Foreskin fibroblast (primary cell): ENCODE results near the genes PRAMEF13 and PRAMEF14.

DNA sequence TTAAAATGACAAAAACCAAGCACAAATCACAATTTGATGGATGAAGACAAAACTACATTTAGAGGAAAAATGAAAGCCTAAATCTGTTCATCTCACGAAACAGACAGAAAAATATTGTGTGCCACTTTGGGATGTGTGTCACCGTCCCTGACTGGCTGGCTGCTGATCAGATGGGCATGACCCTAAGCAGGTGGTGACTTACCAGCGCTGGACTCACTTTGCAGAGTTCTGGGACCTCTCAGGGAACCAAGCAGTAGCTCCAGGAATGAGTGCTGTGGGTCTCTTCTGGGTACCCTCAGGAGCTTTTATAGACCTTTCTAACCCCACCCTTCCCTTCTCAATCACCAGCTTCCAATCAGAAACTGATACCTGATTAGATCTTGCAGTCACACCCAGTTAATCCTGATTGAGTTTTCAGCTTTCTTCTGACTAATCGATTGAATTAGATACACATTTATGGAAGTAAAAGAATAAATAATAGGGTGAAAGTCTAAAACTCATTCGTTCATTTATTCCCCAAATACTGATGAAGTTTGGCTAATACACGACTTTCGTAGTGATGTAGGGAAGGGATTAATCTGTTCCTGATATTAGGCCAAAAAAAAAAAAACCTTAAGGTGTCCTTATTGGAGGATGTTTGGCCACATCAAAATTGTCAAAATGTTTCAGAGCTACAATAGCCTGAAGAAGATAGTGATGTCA, at the start of gene PRAMEF13:
TSS of gene PRAMEF13 (minus strand) at position 280 of the 702 bp plus-strand sequence.
- RRBS: no CpG with 5 or more reads among the region's 7 CpGs

GRCh38 chr1:13346849-13347372, at the start of gene PRAMEF14:
Gene PRAMEF14, minus strand, starts transcription at chr1:13347134.
- RRBS: no CpG with 5 or more reads among the region's 7 CpGs

- RRBS: no CpG with 5 or more reads among the region's 7 CpGs
Observed at GRCh38 chr1:13450156-13450585, 39.9 kb downstream of the PRAMEF20 start.

DNA sequence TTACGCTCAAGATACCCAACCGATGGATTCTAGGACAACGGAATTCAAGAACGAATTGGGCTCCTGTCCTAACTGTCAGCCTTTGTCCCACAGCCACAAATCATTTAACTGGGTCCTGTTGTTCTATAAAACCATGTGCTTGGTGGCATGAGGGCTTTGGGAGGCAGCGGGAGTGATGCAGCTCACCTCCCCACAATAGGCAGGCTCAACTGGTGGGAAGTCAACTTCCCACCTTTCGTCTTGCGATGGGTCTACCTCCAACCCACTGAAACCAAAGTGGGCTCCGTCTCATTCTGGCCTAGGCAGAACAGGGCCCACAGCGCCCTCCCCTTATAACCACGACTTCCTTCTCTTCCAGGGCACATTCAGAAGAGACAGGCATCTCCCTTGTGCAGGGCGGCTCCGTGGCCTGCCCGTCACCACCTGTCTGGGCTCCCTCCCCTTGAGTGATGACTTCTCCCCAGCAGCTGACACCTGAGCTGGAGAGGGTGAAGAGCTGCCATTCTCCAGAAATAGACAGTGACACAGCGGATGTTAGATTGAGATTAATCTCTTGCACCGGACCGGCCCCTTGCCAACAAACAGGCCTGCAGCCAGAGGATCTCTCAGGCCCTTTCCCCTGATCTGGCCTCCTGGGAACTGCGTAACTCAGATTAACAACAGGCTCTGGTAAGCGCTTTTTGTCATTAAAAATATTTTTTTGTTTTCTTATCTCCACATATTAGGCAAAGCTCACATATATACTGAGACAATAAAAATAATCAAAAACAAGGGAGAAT, 26.4 kb downstream of the LRRC38 start:
- RRBS: no CpG with 5 or more reads among the region's 18 CpGs

GRCh38 chr1:13512765-13513557, 842 bp downstream of the LRRC38 start:
- RRBS: 5% methylated on average over 10 of the region's 62 CpGs

DNA sequence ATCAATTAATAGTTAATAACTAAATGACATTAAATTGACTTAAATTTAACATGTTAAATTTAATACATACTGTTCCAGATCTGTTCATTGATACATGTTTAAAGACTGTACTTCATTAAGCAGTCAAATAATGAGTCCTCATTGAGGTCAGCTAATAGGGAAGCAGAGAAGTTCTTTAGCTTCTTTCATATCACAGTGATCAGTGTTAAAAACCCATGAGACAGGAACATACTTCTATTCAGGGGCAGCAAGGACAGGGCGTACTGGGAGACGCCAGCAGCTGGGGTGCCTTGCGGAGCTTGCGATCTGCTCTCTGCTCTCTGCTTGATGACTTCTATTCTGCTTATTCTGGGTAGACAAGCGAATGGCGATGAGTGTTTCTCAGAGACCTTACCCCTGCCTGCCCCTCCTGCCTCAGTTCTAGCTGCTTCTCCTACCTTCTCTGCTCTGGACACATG, 26.7 kb downstream of the PRDM2 start:
- RRBS: no CpG with 5 or more reads among the region's 6 CpGs

DNA sequence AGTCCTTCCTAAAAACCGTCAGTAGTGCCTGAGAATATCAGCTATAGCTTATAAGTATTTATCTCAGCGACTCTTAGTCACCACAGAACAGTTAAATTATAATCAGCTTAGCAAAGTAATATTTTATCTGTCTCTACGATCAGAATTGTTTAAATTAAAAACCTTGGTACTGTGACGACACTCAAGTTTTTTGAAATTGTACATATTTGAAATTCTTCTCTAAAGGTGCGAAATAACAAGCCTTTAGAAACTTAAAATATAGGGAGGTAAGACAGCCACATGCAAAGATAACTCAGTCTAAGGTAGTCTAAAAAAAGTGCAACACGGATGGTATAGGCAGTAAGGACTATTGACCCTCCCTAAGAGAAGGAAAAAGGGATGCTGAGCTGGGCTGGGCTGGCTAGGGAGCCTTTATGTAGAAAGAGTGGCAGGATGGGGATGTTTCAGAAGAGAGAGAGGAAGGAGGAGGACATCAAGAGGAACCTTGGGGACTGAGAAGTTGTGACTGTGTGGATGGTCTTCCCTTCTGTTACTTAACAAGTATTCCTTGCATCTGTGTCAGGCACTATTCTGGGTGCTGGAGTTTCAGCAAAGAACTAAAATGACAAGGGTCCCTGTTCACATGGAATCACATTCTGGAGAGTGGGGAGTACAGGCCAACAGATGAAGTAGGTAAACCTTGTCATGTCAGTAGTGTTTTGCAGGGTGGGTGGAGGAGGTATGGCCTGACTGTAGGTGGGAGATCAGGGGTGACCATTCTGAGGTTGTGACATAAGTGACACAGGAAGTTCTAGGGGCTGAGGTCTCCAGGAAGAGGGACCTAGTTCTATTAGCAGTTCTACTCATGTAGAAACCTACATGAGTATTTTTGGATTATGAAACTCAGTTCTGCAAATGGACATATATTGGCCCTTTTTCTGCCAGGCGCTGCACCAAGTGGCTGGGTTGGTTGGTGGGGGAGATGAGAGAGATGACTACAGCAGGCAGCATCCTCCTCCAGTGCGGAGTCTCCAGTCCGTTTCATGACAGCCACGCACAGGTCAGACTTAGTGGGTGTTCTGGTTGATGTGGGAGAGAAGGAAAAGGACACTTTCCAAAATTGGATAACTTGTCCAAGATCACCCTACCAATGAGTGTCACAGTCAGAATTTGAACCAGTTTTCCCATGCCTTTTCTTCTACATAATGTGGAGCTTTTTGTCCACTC, 53.7 kb downstream of the PRDM2 start:
- RRBS: no CpG with 5 or more reads among the region's 10 CpGs

DNA sequence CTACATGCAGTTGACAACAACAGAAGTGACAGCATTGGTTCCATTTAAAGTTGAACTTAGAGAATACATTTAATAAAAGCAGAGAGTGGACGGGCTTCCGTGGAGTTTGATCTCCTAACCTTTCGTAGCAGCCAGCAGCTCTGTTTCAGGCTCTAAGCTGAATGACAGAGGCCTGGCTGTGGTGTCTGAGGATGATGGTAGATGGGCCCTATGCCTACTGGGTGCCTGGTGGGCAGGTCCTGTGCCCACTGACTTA, 54.5 kb downstream of the PRDM2 start:
- RRBS: no CpG with 5 or more reads among the region's 3 CpGs

- RRBS: no CpG with 5 or more reads among the region's 7 CpGs
Observed at GRCh38 chr1:13760806-13761216, 60.8 kb downstream of the PRDM2 start.

- RRBS: no CpG with 5 or more reads among the region's 5 CpGs
Observed at GRCh38 chr1:13829407-13829910, 129.5 kb downstream of the PRDM2 start.

GRCh38 chr1:13916254-13916888, 216.4 kb downstream of the PRDM2 start:
- RRBS: no CpG with 5 or more reads among the region's 6 CpGs

DNA sequence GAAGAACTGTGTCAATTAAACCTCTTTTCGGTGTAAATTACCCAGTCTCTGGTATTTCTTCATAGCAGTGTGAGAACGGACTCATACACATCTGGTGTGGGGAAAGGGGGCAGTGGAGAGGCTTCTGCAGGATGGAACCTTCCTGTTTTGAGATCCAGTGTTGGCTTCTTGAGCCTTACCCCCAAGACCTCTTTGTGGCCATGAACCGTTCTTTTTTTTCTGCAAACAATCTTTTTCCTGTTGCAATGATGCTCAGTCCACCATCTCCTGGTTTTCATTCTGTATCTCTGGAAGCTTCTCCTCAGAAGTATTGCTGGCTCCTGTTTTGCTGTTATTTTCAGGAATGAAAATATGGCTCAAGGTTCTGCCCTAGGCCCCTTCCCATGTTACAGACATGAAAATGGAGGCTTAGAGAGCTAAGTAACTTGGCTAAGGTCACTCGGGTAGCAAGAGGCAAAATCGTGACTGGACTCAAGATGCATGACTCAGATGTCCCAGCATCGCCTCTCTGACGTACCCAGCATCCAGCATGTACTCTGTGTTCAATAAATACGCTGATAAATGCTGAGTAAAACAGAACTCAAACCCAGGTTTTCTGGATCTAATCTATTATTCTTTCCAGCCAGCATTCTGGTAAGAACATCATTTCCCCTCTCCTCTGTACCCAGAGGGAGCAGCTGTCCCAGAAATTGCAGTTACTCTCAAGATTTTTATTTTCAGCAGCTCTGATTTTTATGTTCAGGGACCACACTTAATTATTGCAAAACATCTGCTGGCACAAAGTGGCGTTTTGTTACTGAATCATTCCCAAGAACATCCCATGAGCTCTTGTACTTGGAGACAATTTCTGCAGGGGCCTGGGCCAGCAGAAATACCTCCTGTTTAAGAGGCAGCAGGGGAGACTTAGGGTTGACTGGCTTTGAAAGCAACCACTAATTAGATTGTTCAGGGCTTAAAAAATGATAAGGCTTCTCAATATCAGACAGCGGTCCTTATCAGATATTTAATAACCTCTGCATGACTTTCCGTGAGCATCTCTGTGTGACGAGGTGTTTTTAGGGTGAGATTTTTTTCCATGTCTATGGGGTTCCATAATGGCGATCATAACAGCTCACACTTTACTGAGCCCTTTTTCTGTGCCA, 248.9 kb downstream of the PRDM2 start:
- RRBS: no CpG with 5 or more reads among the region's 13 CpGs

GRCh38 chr1:14089719-14090174, 389.8 kb downstream of the PRDM2 start:
- RRBS: no CpG with 5 or more reads among the region's 2 CpGs

- RRBS: no CpG with 5 or more reads among the region's 4 CpGs
Observed at GRCh38 chr1:14309552-14310345, 288.7 kb upstream of the KAZN start.

DNA sequence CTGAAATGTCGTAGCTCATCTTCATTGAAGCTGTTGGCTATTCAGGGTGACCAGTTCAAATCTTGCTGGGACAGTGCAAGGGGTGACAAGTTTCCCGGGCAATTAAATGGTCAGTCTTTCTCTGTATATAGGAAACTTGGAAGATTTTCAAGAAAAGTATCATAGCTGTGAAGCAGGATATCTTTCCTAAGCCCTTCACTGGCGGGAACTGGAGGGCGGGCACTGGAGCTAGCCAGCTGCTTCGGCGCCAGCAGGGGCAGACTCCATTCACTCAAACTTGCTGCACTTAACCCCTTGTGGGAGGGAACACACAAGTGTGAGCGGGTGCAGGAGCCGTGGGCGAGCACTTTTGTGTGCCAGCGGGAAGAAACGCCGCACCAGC, 232.2 kb upstream of the KAZN start:
- RRBS: no CpG with 5 or more reads among the region's 12 CpGs

- RRBS: 97% methylated on average over 3 of the region's 10 CpGs
Observed at GRCh38 chr1:14833518-14833927, 235.0 kb downstream of the KAZN start.

DNA sequence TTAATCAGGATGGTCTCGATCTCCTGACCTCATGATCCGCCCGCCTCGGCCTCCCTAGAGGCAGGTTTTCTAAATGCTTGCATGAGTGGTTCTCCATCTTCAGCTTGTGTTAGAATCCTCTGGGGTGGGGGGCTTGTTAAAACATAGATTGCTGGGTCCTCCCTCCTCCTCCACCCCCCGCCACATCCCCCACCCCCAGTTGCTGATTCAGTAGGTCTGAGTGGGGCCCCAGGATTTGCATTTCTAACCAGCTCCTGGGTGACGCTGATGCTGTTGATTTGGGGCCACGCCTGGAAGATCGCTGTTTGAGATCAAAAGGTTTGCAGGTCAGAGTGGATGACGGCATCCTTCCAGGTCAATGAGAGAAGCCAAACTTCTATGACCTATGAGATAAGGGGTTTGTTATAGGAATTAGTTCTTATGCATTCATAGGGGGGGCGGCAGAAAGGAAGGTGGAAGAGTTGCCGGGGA, 17.4 kb downstream of the TMEM51 start:
- RRBS: no CpG with 5 or more reads among the region's 11 CpGs

- RRBS: no CpG with 5 or more reads among the region's 10 CpGs
Observed at GRCh38 chr1:15187975-15189149, 34.8 kb downstream of the TMEM51 start.

GRCh38 chr1:15258099-15258603, 11.1 kb downstream of the FHAD1 start:
- RRBS: no CpG with 5 or more reads among the region's 4 CpGs

GRCh38 chr1:15340305-15340818, 69.3 kb upstream of the EFHD2 start:
- RRBS: no CpG with 5 or more reads among the region's 5 CpGs